ENCODE results near the genes TDRD12 and KCTD15.

- RRBS = no CpG with 5 or more reads among the region's 4 CpGs
These were observed 29.0 kb upstream of the TSHZ3 start for GRCh38 chr19:31378272-31378687.

- RRBS = no CpG with 5 or more reads among the region's 2 CpGs
These were observed 1.8 kb downstream of the ZNF507 start for GRCh38 chr19:32347099-32347744.

DNA sequence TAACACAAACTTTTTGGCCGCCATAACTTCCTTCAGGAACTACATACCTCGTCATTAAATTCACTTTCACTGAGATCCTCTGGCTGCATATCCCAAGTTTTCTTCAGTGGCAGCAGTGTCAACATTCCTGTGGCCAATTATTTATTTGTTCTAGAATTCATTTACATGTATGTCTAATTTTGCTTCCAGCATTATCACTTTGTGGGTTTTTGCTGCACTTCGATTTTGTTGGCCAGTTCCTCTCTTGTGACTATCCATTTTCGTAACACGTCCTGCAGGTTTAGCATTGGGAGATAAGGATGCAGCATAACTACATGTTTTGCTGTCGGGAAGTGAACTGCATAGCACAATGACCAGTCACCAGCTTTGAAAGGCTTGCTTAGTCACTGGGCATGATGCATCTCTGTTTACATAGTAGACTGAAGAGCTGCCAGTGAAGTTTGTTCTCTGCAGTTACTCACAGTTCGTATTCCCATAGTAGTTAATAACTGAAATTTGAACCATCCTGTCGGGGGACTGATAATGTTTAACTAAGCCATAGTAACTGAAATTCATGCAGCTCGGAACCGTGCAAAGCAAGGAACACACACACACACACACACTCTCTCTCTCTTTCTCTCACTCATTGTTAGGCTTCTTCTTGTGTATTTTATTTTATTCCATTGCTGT, 28.3 kb downstream of the ZNF507 start:
- RRBS = no CpG with 5 or more reads among the region's 10 CpGs

DNA sequence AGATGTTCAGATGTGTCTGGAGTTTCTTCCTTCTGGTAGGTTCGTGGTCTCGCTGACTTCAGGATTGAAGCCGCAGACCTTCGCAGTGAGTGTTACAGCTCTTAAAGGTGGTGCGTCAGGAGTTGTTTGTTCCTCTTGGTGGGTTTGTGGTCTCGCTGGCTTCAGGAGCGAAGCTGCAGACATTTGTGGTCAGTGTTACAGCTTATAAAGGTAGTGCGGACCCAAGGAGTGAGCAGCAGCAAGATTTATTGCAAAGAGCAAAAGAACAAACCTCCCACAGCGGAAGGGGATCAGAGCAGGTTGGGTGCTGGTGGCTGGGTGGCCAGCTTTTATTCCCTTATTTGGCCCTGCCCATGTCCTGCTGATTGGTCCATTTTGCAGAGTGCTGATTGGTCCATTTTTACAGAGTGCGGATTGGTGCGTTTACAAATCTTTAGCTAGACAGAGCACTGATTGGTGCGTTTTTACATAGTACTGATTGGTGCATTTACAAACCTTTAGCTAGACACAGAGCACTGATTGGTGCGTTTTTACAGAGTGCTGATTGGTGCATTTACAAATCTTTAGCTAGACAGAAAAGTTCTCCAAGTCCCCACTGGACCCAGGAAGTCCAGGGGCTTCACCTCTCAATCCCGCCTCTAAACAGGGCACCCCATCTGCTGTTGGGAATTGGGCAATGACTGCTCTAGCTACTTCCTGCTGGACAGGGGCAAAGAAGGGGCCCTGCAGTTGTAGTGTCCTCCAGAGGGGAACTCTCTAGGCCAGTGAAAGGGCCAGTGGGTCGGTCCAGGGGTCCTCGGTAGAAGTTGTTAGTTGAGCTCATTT, 1.8 kb downstream of the NUDT19 start:
- RRBS = no CpG with 5 or more reads among the region's 16 CpGs

GRCh38 chr19:32719146-32719964, at the start of gene TDRD12:
Gene TDRD12, plus strand, starts transcription at chr19:32719767.
- RRBS = 99% methylated on average over 13 of the region's 47 CpGs

- RRBS = no CpG with 5 or more reads among the region's 7 CpGs
These were observed 47.4 kb downstream of the CEP89 start for GRCh38 chr19:32924216-32924881.

- RRBS = no CpG with 5 or more reads among the region's 8 CpGs
These were observed 5.2 kb downstream of the FAAP24 start for GRCh38 chr19:32977270-32977684.

GRCh38 chr19:33290946-33291416, 11.4 kb downstream of the CEBPA start:
- RRBS = no CpG with 5 or more reads among the region's 11 CpGs

GRCh38 chr19:33310493-33311165, 8.3 kb upstream of the CEBPA start:
- RRBS = no CpG with 5 or more reads among the region's 15 CpGs

- RRBS = no CpG with 5 or more reads among the region's 7 CpGs
These were observed 32.6 kb downstream of the CEBPG start for GRCh38 chr19:33406201-33406448.

GRCh38 chr19:33519929-33520616, 1.5 kb downstream of the PEPD start:
- RRBS = no CpG with 5 or more reads among the region's 6 CpGs

GRCh38 chr19:33781011-33781210, 15.8 kb upstream of the KCTD15 start:
- RRBS = 58% methylated on average over 5 of the region's 6 CpGs

GRCh38 chr19:33795193-33795691, 1.4 kb upstream of the KCTD15 start:
- RRBS = no CpG with 5 or more reads among the region's 50 CpGs

- RRBS = 2% methylated on average over 39 of the region's 55 CpGs
These were observed at the start of gene KCTD15 for GRCh38 chr19:33796774-33797210. Gene KCTD15, plus strand, starts transcription at chr19:33796870.

DNA sequence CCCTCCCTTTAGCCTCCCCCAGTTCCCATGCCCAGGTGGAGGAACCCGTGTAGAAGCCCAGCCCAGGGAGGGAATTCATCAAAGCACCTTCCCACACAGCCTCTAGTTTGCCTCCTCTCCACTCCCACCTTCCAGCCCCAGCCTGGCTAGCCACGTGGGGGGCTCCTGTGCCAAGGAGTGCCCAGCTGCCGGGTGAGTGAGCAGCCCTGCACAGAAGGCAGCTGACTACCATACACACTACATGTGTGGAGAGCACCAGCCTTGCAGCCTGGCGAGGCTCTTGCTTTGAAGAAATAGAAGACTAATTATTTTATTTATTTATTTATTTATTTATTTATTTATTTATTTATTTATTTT, 24.5 kb downstream of the KCTD15 start:
- RRBS = no CpG with 5 or more reads among the region's 4 CpGs

DNA sequence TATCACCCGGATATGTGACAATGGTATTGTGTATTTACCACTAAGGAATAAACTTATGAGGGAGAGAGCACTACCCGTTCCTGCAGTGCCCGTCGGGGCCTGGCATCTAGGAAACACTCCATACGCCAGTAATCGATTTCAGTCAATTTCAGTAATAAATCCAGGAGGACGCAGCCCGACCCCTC, 317 bp upstream of the GARRE1 start:
- RRBS = 4% methylated on average over 1 of the region's 8 CpGs

DNA sequence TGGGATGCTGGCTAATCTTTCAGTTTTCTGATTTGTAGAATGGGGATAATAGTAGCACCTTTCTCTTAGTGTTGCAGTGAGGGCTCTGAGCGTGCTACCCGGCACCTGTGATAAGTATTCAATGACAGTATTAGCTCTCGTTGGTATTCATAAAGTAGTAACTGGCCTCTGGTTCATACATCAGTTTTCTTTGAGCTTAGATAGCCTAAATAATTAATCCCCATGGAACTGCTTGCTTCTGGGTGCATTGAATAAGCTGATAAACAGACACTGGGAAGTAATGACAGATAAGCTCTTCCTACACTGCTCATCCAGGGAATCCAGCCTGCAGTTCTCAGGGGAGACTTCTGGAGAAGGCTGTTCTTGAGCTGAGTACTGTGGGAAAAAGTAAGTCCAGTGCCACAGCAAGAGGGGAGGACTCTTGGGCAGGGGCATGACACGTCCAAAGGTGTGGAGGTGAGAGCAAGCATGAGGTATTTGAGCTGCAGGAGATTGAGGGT, 6.9 kb downstream of the GARRE1 start:
- RRBS = no CpG with 5 or more reads among the region's 4 CpGs

- RRBS = no CpG with 5 or more reads among the region's 12 CpGs
These were observed 45.3 kb upstream of the GPI start for GRCh38 chr19:34319634-34320126.

DNA sequence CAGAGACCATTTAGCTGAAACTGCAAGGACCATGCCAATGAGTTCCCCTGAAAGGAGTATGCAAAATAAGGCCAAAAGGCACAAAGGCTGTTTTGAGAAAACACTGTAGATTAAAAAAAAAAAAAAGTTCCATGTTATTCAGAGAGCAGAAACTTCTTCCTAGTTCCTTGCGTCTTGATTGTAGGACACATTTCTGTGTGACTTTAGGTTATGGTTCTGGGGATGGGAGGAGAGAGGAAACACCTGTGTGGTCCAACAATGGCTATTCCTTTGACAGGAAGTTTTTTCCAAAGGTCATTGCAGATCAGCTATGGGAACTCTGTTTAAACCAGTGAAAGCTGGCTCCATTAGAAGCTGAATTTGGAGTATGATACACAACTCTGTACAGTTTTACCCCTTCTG, 32.7 kb upstream of the GPI start:
- RRBS = no CpG with 5 or more reads among the region's 1 CpG

GRCh38 chr19:34412236-34412549, 8.0 kb downstream of the PDCD2L start:
- RRBS = no CpG with 5 or more reads among the region's 8 CpGs